ENCODE measurements around a stretch of chr6.

GRCh38 chr6:75748397-75748835, 623 bp upstream of the MYO6 start:
- PRO-cap, result unidirectional peak, plus-strand start at chr6:75748738

- PRO-cap, result no peak
These were observed 2.5 kb downstream of the MYO6 start for GRCh38 chr6:75751377-75752009.

DNA sequence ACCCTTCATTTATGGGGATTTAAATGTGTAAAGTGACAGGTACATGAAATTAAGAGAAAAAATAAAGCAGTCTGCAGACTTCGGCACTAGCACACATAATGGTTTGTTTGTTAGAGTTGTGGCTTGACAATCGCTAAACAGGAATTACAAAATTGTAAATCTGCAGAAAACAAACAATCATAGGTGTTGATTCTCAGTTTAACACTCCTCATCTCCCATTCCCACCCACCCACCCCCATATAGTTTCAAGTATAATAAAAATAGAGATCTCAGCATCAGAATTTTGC, 2.0 kb downstream of the HTR1B start:
- PRO-cap, result no peak

DNA sequence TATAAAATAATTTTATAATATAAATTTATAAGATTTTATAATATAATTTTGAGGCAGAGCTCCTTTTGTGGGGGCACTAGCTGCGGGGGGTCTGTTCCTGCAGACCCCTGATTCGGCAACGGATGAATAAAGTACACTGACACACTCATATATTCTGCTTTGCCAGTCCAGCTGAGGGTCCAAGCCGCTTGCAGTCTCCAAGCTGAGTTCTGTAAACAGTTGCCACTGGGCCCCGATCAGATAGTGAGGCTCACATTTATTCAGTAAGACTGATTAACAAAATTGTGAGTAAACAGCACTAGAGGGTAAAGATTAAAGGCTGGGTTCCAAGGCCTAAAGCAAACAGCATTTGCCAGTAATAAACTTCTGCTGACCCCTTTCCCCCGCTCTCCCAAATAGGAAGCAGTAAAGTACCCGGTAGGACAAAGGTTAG, 181.6 kb downstream of the MEI4 start:
- PRO-cap, result no peak

DNA sequence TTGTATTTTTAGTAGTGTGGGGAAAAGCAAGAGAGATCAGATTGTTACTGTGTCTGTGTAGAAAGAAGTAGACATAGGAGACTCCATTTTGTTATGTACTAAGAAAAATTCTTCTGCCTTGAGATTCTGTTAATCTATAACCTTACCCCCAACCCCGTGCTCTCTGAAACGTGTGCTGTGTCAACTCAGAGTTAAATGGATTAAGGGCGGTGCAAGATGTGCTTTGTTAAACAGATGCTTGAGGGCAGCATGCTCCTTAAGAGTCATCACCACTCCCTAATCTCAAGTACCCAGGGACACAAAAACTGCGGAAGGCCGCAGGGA, 8.6 kb upstream of the IRAK1BP1 start:
- PRO-cap, result no peak

- PRO-cap, result no peak
These were observed 89.1 kb downstream of the IRAK1BP1 start for GRCh38 chr6:78956159-78957207.

DNA sequence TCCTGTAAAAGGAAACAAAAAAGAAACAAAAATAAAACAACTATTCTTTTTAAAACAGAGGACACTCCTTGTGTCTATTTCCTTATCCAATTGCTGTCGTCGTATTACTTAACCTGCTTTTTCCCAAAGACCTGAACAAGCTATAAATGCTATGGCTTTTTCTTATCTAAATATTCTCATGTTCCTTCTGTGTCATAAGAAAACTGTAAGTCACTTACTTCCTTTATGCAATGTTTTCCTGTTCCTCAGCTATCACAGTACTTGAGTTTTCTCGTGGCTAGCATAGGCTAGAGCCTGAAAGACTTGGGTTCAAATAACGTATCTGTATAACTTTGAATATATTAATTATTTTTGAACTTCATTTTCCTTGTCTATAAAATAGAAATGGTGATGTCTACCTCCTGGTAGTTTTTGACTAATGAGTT, 99.2 kb downstream of the IRAK1BP1 start:
- PRO-cap, result no peak

DNA sequence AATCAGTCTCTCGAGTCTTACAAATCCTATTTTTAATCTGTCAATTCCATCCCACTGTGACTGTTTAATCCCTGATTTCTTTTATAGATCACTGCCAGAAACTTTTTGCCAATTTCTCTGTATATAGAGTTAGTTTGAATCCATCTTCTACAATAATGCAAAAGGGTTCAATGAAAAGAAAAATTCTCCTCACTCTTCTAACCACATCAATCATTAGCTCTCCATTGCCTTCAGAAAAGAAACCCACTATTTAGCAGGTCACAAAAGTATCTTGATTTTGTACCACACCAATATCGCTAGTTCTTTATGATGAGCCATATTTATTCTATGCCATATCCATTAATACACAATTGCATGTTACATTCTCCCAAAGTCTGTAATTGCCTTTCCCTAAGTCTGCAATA, 39.1 kb downstream of the PHIP start:
- PRO-cap, result no peak

DNA sequence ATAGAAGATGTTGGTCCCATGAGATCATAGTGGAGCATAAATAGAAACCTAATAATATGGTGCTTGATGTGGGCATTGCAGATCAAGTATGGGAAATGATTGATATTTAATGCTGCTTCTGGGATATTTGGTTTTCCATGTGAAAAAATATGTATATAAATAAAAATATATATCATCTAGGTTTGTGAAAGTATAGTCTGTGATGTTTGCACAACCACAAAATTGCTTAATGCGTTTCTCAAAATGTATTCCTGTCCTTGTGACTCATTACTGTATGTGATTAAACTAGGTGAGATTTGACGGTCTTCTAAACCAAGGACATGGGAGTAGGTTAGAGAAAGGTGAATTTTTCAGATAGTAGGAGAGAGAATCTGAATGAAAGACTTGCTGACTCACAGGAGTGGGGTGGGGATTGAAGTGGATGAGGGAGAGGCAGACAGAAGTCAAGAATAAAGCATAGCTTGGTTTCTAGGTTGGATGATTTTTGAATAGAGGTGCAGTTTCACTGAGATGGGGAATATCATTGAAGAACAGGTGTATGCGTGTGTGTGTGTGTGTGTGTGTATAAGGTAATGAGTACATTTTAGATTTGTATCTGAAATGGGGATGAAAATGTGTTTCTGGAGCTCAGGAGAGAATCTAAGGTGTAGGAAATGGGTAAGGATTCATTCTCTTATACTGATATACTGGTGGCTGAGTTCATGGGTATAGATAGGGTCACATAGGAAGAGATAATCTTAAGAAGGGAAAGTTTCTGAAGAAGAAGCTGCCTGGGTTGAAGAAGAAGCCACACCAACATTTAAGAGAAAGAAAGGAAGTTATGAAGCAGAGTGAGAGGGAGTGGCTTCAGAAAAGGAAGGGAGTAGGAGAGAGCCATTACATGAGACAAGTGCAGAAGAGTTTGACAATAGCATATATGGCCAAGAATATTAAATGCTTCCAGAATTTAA, 174.3 kb downstream of the BCKDHB start:
- PRO-cap, result no peak

DNA sequence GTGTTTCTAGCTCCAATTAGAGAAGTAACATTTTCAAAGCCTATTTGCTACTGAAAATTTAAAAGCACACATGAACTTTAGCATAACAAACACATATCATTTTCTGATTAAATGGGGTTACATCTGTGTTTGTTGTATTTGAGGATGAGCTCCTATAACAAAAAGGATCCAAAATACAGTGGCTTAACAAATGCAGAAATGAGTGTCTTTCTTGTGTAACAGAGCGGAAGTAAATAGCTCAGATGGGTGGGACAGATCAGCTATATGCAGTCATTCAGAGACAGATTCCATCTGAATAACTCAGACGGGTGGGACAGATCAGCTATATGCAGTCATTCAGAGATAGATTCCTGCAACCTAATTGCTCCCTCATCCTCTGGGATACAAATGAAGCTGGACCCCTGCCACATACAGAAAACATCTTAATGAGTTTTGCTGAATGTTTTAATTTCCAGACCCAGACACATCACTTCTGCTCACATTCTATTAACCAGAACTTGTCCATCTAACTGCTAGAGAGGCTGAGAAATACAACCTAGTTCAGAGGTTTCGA, 332.3 kb downstream of the BCKDHB start:
- PRO-cap, result no peak

DNA sequence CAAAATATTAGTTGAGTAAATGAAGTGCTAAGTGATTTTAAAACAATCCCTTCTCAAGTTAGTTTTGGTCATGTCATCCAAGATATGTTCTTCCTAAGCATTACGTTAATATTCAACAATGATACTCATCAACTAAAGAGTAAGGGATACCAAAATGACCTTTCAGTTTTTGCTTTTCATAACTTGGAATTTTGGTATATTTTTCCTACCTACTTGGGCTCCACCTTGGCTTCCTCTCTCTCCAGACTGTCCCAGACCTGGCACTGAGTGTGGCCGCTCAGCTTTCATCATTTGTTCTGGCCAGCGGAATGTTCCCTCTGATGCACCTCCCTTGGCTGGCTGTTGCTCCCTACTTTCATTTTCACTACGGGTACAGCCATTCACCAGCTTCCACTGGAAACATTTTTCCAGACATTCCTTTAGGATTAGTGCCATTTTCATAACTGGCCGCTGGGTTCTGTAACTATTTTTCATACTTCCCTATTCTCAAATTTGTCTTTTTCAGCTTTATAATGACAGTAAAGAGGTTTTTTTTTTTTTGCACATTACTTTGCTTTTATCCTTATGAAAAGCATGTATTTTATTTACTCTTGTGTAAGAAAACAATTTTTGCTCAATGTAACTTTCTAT, 487.4 kb downstream of the TENT5A start:
- PRO-cap, result no peak

- PRO-cap, result no peak
These were observed 68.3 kb upstream of the TENT5A start for GRCh38 chr6:81820801-81821253.

- PRO-cap, result no peak
These were observed 142.4 kb upstream of the TENT5A start for GRCh38 chr6:81894857-81895280.

GRCh38 chr6:82186147-82186918, 61.2 kb downstream of the IBTK start:
- PRO-cap, result no peak

DNA sequence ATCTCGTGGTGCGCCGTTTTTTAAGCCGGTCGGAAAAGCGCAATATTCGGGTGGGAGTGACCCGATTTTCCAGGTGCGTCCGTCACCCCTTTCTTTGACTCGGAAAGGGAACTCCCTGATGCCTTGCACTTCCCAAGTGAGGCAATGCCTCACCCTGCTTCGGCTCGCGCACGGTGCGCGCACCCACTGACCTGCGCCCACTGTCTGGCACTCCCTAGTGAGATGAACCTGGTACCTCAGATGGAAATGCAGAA, 31.4 kb downstream of the TPBG start:
- PRO-cap, result no peak

DNA sequence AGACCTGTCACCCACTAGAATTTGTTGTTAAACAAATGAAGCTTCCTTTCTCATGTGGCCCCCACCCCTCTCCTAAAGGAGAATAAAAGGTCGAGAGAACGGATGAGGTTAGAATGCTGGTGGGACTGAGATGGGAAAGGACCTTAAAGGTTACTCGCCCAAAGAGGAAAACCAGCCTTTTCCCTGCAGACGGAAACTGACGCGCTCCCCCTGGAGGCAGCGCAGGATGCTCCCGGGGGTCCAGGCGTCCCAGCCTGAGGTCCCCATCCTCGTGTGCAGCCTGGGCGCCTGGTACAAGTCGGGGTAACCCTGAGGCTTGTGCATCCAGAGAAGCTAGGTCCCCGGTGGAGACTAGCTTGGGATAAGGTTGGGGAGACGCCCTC, 555 bp upstream of the PRSS35 start:
- PRO-cap, result no peak

GRCh38 chr6:83708559-83709001, 321 bp downstream of the SNAP91 start:
- PRO-cap, result no peak

DNA sequence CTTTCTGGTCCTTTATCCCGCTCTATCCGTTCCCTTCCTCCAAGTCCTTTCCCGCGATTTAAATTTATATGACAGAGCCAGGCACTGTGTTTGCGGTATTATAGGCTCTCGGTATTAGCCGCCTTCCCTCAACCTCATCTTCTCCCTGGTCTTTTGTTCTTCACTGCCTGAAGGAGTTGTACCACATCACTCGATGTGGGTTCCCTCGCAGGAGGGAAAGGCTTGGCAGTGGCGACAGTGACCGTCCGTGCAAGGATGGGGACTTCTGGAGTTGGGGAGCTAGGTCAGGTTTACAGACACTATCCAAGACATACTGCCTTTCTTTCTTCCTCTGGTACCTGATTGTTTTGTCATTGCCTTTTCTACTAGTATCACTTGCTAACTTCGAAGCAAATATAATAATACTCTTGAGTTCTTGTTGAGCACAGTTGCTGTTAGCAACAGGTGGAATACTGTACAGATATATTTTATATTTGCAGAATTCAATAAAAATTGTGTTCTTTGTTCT, 631 bp downstream of the CYB5R4 start:
- PRO-cap, result no peak

- PRO-cap, result no peak
These were observed 84.2 kb downstream of the CYB5R4 start for GRCh38 chr6:83943559-83944201.

DNA sequence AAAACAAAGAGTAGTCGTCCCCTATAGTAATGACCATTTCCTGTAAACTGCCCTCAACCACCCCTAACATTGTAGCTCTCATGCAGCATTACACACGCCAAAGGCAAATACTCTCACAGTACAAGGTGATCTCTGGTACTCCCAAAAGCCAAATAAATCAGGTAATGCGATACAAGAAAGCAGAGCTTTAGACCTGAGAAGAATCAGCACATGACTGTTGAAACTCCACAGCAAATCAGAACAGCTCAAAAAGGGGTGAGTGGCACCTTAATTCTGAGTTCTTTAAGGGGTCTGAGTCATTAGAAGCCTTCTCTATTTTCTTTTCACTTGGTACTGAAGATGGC, 57.1 kb upstream of the MRAP2 start:
- PRO-cap, result no peak